Camera-type eye (tissue), 1 donor: Measurements from ENCODE around the genes SPATA31A5, ZNG1E and PIP5K1B.

DNA sequence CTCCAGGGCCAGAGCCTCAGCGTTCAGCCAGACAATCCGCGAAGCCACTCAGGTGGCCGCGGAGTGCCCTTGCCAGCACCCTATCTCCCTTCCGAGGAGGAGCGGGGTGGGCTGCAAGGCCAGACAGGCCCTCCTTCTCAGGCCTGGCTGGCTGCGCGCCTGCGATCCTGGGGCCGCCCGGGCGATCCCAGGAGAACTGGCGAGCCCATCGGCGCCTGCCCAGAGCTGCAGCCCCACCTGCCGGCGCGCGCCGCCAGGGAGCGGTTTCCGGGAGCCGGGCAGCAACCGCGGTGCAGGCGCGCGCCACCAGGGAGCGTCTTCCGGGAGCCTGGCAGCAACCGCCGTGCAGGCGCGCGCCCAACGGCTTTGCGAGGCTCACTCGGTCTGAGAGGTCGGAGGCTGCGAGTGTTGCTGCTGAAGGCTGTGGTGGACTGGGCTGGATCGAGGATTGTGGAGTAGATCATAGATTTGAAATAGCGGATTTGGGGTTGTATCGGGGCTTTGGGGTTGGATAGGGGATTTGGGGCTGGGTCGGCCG is 668.7 kb downstream of the SPATA31A6 start:
- RAMPAGE, long total RNA: no peak

- RAMPAGE, long total RNA: no peak
Observed at GRCh38 chr9:43126886-43127797, 943.7 kb downstream of the SPATA31A6 start.

DNA sequence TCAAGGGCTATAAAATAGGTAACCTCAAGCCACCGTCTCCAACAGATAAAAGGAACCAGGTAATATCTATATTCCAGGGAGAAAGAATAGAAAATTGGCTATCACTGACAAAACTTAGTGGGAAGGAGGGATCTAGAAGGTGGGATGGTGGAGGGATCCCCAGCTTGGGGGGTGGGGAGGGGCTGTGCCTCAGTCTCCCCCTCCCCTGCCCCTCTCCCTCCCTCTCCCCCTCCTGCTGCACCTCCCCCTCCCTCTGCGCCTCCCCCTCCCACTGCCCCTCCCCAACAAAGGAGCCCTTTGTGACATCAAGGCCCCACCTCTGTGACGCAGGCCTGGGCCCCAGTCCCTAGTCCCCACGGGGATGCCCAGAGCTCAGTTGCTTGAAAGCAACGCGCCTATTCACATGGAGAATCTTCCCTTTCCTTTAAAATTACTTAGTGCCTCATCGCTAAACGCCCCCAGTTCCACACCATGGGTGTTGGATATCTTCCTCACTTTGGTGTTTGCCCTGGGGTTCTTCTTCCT is at the start of gene SPATA31A5:
SPATA31A5 (plus strand) TSS at position 375 of the 525 bp plus-strand sequence.
- RAMPAGE, long total RNA: no peak

DNA sequence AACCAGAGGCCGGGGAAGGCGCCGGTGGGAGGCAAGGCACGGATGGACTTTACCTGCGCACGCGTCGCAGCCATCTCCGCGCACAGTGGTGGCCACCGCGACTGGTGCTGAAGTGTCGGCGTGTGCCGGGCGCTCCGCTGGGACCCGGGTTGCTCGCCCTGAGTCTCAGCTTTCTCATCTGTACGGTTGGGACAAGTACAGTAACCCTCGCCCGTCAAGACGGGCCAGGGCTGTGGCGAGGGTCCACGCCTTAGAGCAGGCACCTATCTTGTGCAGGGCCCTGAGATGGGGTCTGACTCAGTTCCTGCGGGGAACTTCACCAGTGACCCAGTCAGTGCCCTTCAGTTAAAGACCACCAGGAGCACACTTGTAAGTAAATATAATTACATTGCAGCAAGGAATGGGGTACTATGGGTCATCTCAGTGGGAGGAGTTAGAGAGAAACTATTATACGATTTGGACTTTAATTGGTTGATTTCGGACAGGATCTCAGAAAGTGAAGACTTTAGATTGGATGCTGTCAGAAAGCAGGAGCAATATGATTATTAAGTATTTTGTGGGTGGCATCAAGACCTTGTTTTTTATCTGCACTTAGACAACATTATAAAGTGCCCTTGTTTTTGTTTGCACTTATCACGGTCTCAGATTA is 1186.7 kb downstream of the SPATA31A7 start:
- RAMPAGE, long total RNA: no peak

GRCh38 chr9:63346306-63347041 is 1938.5 kb downstream of the FOXD4L5 start:
- RAMPAGE, long total RNA: no peak

DNA sequence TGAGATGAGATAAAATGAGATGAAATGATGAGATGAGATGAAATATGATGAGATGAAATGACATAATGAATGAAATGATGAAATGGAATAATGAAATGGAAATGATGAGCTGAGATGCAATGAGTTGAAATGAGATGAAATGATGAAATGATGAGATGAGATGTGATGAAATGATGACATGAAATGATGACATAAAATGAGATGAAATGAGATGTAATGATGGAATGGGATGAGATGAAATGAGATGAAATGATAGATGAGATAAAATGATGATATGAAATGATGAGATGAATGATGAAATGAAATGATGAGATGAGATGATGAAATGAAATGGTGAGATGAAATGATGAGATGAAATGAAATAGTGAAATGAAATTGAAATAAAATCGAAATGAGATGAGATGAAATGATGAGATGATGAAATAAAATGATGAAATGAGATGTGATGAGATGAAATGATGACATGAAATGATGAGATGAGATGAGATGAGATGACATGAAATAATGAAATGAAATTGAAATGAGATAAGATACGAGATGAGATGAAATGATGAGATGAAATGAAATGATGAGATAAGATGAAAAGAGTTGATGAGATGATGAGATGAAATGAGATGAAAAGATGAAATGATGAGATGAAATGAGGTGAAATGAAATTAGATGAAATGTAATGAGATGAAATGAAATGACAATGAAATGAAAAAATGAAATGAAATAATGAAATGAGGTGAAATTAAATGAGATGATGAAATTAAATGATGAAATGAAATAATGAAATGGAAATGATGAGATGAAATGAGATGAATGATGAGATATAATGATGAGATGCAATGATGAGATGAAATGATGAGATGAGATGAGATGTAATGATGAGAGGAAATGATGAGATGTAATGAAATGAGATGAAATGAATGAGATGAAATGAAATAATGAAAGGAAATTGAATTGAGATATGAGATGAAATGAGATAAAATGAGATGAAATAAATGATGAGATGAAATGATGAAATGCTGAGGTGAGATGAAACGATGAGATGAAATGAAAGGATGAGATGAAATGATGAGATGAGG is 1884.9 kb downstream of the FOXD4L5 start:
- RAMPAGE, long total RNA: no peak

DNA sequence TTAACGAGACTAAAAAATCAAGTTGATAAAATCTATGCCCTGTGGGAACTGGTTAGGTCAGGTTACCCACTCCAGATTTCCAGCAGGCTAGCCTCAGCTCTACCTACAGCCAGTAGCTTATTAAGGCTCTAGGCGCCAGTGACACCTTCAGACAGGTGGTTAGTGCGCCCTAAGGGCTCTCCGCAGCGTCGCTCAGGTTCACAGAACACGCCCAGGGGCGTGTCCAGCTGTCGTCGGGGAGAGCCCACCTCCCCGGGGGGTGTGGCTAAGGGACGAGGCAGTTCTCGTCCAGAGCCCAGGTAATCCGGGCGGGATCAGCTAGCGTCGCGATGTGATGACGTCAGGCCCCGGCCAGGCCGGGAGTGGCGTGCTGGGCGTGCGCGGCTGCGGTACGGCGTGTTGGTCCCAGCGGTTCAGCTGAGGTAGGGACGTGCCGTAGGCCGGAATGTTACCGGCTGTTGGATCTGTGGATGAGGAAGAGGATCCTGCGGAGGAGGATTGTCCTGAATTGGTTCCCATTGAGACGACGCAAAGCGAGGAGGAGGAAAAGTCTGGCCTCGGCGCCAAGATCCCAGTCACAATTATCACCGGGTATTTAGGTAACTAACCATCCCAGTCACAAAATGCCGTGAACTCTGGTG is at the start of gene ZNG1E:
ZNG1E (plus strand) TSS at position 397 of the 641 bp plus-strand sequence.
- RAMPAGE, long total RNA: start-site peak on the plus strand centred at position 393 of the sequence, 68 bp wide, 347 reads

DNA sequence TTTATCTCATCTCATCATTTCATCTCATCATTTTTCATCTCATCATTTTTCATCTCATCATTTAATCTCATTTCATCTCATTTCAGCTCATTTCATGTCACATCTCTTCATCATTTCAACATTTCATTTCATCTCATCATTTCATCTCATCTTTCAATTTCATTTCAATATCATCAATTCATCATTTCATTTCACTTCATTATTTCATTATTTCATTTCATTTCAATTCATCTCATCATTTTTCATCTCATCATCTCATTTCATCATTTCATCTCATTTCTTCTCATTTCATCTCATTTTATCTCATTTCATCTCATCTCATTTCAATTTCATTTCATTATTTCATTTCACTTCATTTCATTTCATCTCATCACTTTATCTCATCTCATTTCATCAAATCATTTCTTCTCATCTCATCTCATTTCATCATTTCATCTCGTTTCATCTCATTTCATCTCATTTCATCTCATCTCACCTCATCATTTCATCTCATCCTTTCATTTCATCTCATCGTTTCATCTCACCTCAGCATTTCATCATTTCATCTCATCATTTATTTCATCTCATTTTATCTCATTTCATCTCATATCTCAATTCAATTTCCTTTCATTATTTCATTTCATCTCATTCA is 74.4 kb downstream of the FOXD4L4 start:
- RAMPAGE, long total RNA: no peak

- RAMPAGE, long total RNA: no peak
Observed at GRCh38 chr9:66267623-66268007, 530.7 kb downstream of the FOXD4L4 start.

GRCh38 chr9:67859035-67859374 is 274 bp downstream of the ANKRD20A1 start:
- RAMPAGE, long total RNA: no peak

DNA sequence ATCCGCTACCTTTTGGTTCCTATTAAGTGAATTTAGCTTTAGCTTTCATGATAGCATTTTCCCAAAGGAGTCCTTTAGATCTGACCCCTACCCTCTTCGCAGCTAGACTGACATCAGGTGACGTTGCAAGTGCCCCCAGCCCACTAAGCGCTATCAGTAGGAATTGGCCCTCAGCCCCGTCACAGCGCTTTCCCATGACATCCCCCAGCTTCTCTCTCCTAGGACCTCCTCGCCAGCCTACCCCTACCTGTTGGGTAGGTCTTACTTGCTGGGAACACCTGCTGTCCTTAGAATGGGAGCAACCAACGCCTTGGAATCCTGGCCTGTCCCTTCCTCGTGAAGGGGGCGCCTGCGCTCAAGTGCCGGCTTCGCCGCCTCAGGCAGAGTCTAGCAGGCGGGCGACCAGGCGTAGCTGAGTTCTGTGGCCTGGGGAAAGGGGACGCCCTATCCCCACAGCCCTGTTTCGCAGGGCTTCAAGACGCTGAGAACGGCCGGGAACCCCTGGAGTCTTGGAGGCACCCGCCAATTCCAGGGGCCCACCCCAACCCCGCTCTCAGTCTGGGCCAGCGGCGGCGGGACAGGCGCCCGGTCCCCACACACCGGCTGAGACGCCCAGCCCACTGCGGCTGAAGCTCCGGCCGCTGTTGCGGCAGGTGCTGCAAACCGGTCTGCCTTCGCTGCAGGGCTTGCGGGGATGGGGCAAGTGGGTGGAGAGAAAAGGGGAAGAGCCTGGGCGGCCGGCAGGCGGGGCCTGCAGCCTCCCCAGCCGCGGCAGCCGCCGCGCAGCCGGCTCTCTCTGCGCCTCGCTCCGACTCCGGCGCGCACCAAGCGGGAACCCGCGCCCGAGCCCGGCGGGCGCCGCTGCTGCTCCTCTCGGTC is at the start of gene PIP5K1B:
PIP5K1B (plus strand) TSS at position 793 of the 879 bp plus-strand sequence.
- RAMPAGE, long total RNA: no peak

DNA sequence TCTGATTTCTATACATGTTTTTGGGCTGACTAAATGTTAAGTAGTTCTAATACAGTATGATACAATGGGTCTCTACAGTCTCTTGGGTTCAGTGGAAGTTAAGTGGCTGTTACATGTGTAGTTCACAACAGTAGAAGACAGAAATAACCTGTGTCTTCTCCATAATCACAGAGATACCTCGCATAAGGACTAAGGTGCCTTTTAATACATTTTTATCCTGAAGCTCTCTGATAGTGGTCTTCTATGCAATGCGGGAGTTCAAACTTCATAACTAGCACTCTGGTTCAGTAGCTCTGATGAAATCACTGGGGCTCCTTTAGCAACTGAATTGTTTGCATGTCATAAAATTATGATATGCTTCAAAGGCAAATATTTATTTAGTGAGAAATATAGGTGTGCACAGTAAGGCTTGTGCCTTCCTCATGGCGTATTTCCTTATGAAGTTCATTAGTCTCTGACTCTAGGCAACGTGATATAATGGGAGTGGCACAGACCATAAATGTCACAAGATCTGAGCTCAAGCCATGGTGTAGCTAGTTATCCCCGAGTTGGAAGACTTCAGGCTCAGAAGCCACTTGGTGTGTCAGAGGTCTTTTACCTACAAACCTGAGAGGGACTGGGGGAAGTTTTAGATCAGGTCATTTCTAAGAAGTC is 35.4 kb downstream of the PIP5K1B start:
- RAMPAGE, long total RNA: no peak

GRCh38 chr9:69024617-69025065 is 10.7 kb upstream of the PRKACG start:
- RAMPAGE, long total RNA: no peak

- RAMPAGE, long total RNA: no peak
Observed at GRCh38 chr9:69121621-69122115, 52.4 kb upstream of the TJP2 start.

DNA sequence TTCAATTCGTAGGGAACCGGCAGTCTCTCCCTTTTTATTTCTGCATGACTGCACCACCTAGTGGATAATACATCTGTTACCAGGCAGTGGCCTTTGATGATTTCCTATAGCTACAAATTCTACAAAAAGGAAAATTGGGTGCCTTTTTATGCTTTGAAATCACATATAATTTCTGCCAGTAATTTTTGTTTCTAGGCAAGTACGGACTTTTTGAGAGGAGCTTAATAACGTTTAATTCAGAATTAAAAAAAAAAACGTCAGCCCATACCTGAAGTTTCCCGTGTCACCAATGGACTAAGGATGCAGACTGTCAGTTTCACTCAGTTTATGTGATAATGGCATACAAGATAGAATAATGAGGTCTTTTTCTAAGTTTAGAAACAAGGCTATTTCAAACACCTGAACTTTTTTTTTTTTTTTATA is 19.2 kb downstream of the TJP2 start:
- RAMPAGE, long total RNA: no peak

DNA sequence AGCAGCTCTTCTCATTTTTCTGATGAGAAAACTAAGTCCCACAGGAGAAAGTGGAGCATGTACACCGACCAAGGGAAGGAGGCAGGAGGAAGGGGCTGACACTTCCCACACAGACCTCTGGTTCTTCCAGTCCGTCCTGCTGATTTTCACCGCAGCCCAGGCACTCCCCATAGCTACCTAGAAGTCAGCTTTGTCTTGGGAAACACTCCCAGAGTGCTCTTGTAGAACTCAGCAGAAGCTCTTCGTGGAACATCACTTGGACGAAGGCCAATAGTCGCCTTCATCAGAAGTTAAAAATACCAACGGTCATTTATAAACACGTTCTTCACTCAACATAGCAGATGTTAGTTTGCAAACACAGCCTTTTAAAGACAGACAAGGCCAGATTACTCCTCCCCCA is 28.9 kb upstream of the ENTREP1 start:
- RAMPAGE, long total RNA: no peak

GRCh38 chr9:69470327-69470632 is 145.3 kb downstream of the ENTREP1 start:
- RAMPAGE, long total RNA: no peak

DNA sequence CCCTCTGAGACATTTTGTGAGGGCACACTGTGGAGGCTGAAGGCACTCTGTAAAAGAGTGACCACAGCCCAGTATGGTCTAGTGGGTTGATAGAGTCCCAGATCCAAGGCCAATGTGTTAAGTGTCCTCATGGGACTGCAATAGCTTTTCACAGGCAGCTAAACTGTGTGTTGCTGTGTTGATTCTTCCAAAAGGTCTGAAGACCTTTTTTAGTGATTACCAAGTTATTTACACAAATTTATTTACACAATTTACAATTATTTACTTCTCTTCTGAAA is 90.4 kb downstream of the APBA1 start:
- RAMPAGE, long total RNA: no peak

DNA sequence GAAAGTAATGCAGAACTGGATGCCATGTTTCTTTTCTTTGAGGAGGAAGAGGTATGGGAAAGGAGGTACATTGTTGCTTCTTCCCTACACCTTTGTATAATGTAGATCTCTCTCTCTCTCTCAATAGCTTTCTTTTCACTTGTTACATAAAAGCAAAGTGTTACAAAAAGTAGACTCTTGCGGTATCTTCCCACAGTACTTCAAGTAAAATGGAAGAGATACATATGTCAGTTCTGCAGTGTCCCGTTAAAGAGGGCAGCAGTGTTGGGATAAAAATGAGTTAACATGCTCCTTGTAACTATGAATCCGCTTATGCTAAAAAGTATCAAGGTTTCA is 942 bp downstream of the PTAR1 start:
- RAMPAGE, long total RNA: no peak

DNA sequence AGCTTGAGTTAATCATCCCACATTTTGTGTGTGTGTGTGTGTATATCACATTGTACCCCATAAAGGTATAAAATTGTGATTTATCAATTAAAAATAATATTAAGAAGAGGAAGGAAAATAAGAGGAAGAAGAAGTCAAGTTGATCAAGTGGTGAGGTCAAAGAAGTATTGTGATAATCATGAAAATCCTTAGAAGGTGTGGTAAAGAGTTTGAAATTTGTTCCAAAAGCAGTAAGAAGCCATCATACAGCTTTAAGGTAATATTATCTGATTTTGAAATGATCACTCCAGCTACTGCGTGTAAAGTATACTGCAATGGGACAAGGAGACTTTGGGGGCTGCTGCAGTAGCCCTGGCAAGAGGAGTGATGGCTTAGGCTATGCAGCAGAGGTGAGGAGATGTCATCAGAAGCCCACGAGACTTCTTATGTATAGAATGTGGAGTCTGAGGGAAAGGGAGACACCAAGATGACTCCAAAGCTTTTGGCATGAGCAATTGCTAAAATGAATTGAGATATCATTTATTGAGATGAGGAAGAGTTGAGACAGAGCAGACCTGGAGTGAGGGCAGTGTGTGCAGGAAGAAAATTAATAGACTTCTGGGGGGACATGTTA is 37.0 kb upstream of the SMC5 start:
- RAMPAGE, long total RNA: no peak